Thoracic aorta (tissue), 1 donor: ENCODE measurements around a stretch of chr4.

DNA sequence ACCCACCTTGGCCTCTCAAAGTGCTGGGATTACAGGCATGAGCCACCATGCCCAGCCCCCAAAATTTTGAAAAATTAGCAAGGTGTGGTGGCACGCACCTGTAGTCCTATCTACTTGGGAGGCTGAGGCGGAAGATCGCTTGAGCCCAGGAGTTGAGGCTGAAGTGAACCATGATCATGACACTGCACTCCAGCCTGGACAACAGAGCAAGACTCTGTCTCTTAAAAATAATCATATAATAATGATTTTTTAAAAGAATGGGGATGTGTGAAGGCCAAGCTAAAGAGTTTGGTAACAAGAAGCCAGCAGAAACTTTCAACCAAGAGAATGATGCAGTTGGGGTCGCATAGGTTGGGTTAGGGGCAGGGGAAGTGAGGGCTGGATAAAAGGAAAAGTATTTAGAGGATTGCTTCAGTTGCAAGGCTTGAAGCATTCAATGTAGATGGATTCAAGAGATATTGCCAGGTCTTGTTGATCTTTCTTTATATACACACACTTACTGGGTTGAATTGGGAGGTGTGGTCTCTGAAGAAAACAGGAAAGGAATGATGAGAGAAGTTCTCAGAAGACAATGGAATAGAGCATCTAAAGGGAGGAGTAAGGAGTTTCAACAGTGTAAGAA, 55.2 kb downstream of the KLHL5 start:
- RAMPAGE, long total RNA, result no peak

GRCh38 chr4:39324864-39325393, 41.2 kb downstream of the RFC1 start:
- RAMPAGE, long total RNA, result no peak

- RAMPAGE, long total RNA, result no peak
Observed at GRCh38 chr4:39353011-39354170, 12.8 kb downstream of the RFC1 start.

- RAMPAGE, long total RNA, result no peak
Observed at GRCh38 chr4:39423687-39424044, 16.9 kb downstream of the KLB start.

DNA sequence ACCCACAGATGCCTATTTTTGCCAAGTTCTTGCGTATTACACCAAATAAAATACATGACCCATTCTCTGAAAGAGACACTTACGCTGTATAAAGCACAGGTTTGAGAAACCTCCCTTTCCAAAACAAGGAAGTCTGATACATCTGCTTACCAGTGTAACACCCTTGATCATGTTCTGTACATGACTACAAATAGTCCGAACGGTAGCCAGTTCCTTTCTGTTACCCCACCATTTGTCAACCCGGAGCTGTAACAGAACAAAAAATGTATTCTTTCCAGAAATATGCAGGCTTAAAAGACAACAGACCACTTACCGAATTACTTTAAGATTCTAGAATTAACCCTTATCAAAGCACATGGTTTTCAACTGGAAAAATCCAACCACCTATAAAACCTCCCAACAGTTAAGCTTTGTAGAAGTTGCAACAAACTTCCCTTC, 1.3 kb downstream of the RPL9 start:
- RAMPAGE, long total RNA, result no peak

DNA sequence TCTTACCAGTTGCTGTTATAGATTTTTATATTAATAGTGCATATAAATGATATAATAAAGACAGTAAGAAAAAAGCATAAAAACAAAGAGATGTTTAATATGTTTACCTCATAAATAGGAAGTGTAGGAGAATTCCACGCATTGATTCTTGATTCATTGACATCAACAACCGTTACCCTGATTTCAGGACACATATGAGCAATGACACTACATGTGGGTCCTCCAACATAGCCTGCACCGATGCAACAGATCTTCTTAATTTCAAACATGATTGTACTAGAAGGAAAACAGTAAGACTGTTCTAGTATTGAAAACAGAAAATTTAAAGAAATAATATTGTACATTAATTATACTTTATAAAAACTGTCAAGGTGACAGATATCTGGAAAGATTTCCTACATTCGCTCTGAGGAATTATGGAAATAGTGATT, 6.0 kb downstream of the UGDH start:
- RAMPAGE, long total RNA, result no peak

GRCh38 chr4:39523996-39524557, 3.2 kb downstream of the UGDH start:
- RAMPAGE, long total RNA, result no peak

DNA sequence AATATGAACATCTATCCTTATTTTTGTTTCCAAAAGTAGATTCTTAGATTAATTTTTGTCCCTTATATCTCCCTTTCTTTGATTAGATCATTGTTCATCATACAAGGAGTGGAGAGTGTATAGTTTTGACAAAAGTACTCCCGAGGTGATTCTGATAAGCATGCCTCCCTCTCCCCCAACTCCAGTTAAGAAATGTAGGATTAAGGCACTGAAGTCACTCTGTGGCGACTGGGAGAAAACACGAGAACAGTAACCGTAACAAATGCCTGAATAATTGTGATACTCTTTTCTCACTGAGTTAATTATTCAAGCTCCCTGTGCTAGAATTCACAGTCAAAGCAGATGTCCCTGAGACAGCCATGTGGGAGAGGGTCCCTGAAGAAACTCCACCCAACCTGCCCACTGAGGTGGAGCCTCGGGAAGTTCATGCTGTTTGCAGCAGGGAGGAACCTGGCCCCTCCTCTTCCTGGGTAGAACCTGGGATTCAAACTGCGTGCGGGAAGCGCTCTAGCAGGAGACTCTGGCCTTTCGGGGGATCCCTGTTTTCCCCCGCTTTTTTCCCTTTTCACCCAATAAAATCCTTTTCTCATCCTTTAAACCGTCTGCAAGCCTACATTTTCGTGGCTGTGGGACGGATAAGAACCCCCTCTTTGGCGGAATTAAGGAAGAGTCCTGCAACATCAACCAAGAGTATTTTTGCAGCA, 20.3 kb upstream of the RHOH start:
- RAMPAGE, long total RNA, result no peak

DNA sequence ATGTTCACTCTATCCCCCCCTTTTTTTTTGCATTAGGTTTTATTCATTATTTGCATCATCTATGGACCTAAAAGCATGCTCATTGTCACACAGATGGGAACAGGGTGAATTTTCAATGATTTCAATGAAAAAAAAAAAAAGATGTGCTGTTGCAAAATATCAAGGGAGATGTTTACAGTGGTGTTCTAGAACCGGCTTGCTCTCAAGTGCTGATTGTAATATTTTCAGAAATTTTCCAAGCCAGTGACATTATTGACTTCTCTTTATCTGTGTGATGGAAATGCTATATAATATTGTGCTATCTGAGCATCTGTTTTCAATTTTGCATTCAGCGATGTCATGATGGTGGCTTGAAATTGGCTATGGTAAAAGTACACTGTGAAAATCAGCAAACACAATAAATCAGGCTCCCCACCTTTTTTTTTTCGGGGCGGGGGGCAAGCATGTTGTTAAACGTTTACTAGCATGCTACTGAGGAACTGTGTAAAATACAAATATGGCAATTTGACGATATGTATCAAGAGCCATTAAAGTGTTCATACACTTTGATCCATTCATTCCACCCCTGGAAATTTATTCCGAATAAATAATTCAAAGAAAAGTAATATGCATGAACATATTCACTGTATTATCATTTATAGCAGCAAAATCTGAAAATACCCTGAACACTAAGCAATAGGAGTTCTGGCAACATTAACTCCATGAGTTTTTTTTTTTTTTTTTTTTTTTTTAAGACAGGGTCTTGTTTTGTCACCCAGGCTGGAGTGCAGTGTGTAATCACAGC, 4.6 kb downstream of the RHOH start:
- RAMPAGE, long total RNA, result no peak

- RAMPAGE, long total RNA, result no peak
Observed at GRCh38 chr4:40202504-40202848, 5.6 kb downstream of the RHOH start.

DNA sequence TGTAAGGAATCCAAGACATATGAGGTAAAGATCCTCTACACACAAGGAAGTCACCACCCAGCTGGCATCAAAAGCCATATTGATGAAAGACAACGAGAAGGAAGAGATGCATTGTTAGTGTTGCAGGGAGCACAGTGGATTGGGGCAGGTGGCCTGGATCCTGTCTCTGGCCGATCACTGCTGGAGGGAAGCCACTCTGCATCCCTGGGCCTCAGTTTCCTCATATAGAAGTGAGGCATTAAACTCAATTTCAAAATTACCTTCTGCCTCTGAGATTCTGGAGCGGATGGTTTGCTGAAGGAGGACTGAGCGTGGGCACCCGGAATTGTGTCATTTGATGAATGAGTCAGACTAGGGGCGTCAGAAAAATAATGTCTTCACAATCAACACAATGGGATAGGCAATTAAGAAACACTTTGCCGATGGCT, 1.4 kb upstream of the CHRNA9 start:
- RAMPAGE, long total RNA, result no peak

DNA sequence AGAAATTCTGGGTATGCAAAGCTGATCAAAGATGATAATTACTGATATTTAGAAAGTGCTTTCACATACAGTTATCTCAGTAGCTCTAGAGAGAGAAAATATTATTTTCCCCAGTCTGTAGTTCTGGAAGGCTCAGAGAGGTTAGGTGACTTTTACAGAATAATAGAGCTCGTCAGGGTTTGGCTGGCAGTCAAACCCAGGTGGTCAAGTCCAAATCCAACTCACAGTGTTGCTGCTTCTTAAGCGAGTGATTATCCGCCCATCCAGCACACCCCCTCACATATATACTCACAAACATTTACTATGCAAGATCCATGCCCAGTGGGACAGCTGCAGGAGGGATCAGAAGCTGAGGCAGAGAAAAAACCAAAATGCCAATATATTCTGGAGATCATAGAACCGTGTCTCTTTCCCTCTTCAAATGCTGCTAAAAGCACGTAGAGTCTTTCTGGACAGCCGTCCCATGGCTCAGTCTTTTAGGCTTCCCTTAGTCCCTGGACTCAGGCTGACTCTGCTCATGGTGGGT, 522 bp upstream of the CHRNA9 start:
- RAMPAGE, long total RNA, result no peak

- RAMPAGE, long total RNA, result no peak
Observed at GRCh38 chr4:40420606-40421089, 85.5 kb downstream of the CHRNA9 start.

GRCh38 chr4:40471718-40472220, 136.6 kb downstream of the CHRNA9 start:
- RAMPAGE, long total RNA, result no peak

DNA sequence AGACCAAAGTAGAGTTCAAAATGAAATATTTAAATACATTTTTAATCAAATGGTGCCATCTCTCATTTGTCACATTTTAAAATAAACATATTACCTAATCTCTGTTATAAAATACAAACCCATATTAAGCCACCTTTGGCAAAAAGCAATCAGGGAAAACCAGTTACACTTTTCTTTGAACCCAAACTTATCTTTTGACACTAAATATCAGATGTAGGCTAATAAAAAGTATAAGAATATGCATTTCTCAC, 139.4 kb downstream of the CHRNA9 start:
- RAMPAGE, long total RNA, result no peak

GRCh38 chr4:40490681-40491221, 138.9 kb downstream of the RBM47 start:
- RAMPAGE, long total RNA, result no peak

DNA sequence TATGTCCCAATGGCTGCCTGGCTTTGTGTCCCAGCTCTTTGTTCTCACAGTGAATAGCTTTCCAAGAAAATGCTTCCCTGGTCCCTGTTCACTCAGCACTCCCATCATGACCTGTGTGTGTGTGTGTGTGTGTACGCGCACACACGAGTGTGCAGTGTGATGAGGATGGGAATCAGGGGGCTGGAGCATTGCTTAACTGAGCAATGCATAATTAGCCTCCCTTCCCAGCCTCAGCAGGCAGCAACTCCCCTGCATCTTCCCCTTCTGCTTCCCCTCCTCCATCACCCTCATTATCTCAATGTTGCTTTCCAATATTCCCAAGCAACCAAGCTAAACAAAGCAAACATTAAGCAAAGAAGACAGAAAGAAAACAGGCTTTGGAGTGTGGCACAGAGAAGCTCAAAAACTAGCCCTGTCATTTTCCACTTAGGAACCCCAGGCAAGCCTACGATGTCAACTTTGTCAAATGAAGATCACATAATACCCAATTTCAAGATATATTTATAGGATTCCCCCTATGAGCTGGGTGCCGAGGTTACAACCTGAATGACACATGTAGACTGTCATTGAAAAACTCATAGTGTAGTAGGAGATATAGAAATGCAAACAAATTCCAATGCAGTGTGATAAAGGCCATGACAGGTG, 136.9 kb downstream of the RBM47 start:
- RAMPAGE, long total RNA, result no peak

- RAMPAGE, long total RNA, result no peak
Observed at GRCh38 chr4:40524543-40525274, 105.0 kb downstream of the RBM47 start.

DNA sequence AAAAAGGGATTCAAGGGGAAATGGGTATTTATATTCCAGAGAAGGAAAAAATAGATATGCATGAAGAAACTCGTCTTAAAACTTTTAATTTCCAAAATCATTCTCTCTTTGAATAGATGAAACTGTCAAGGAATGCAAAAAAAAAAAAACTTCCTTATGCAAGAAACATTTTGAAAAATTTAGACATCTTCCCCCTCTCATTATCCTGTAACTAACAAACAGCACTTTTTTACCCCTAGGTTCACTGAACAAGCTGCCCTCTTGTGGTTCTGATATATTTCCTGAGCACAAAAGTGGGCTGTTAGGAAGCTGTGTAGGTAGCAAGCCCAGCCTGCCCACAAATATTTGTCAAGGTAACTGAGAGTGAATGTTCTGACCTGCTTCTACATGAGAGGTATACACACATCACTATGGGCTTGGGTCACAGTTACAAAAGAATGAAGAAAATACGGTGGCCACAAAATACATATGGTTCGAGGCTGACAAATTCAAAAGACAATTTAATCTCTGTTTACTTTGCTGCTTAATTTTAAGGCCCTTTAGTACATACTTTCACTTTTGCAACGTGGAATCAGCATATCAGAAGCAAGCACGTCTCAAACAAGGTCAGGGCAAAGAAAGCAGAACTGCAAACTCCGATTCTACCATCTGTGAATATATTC, 78.8 kb downstream of the RBM47 start:
- RAMPAGE, long total RNA, result no peak

DNA sequence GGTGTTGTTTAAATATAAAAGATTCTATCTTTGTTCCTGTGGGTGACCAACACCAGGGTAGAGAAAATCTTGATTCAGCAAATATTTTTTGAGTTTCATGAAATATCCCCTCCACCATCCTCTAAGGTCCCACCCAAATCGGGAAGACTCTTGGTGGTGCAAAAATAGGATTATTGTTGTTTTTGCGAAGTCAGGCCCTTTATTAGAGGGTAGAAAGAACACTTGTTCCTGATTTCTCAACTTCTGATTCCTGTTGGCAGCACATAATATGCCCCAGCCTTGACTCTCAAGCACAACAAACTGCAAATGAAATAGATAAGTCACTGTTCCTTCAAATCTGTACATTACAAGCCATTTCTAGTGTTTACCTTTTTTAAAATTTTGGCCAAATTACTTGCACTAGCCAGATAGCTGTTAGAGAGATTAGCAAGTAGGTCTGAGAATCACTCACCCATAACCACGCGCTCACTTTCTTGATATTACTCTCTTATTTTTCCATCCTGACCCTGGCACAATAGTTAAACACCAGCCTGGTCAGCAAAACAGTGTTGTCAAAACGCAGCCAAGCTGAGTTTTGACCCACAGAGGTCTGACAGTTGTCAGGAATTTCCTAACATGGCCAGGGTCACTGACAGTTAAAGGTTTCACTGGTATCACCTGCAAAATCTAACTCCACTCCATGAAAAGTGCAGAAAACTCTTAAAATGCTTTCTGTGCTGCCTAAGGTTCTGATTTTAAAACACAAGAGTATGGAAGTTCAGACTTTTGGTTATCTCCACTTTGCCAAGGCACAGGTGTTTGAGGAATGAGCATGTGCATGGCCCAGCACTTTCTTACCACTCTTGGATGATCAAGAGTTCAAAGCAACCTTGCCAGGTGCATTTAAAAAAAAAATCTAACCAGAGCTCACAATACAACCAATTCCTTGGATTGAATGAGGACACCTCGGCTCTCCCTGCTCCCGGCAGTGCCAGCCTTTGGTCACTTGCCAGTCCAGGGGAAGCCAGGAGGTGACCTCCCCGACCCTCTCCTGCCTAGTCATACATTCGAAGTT, 69.8 kb downstream of the RBM47 start:
- RAMPAGE, long total RNA, result no peak